ENCODE data around the genes STIP1, PPP1R14B and CCDC88B.

- RAMPAGE, long total RNA: start-site peak on the plus strand at chr11:64186148-64186239, 3,689 and 3,474 reads in 2 replicates
- RRBS: 2% methylated on average over 36 of the region's 51 CpGs
PRO-cap:
- standard: unidirectional peak, plus-strand start at chr11:64186178
- CoPRO, capped RNA only, 2 experiments: peak in 2 of 2 experiments; most common plus-strand start chr11:64186178 (in 2); most common minus-strand start chr11:64186035 (in 1)
- CoPRO, capped and uncapped RNA, 2 experiments: peak in 2 of 2 experiments; most common plus-strand start chr11:64186178 (in 1)
- CoPRO, uncapped RNA only, 2 experiments: peak in 2 of 2 experiments; most common plus-strand start chr11:64186181 (in 2)
CAGE:
- cytosol, long polyA plus RNA: start-site peak on the plus strand at chr11:64186167-64186242, 10,704 and 10,796 reads in 2 replicates
- long polyA plus RNA: start-site peak on the plus strand at chr11:64186167-64186239, 8,154 and 9,711 reads in 2 replicates
- nucleolus, long total RNA: no peak
- nucleus, long polyA plus RNA: start-site peak on the plus strand at chr11:64186167-64186236, 3,046 and 2,699 reads in 2 replicates
These were observed at the start of gene STIP1 for GRCh38 chr11:64185926-64186449. Gene STIP1 (plus strand): TSS chr11:64186171.

GRCh38 chr11:64186450-64187601 lies 855 bp downstream of the STIP1 start:
- RAMPAGE, long total RNA: no peak
- RRBS: 3% methylated on average over 17 of the region's 66 CpGs
PRO-cap:
- standard: no peak
- CoPRO, capped RNA only, 2 experiments: no peak in any of the 2 experiments
- CoPRO, capped and uncapped RNA, 2 experiments: no peak in any of the 2 experiments
- CoPRO, uncapped RNA only, 2 experiments: no peak in any of the 2 experiments
CAGE:
- cytosol, long polyA plus RNA: no peak
- long polyA plus RNA: no peak
- nucleolus, long total RNA: no peak
- nucleus, long polyA plus RNA: no peak

- RAMPAGE, long total RNA: no peak
- RRBS: 6% methylated on average over 3 of the region's 104 CpGs
PRO-cap:
- standard: bidirectional peak, plus-strand start at chr11:64246332, minus-strand start at chr11:64246241; bidirectional peak, plus-strand start at chr11:64247029, minus-strand start at chr11:64246938
- CoPRO, capped RNA only, 2 experiments: peak in 2 of 2 experiments; most common plus-strand start chr11:64246332 (in 2); most common minus-strand start chr11:64246241 (in 2)
- CoPRO, capped and uncapped RNA, 2 experiments: peak in 1 of 2 experiments; most common plus-strand start chr11:64247043 (in 1); most common minus-strand start chr11:64246849 (in 1)
- CoPRO, uncapped RNA only, 2 experiments: peak in 1 of 2 experiments; most common plus-strand start chr11:64246332 (in 1); most common minus-strand start chr11:64246262 (in 1)
CAGE:
- cytosol, long polyA plus RNA: start-site peak on the minus strand at chr11:64246942-64246954, 1,529 and 1,138 reads in 2 replicates
- long polyA plus RNA: start-site peak on the plus strand at chr11:64247069-64247099, 27 and 25 reads in 2 replicates
- nucleolus, long total RNA: no peak
- nucleus, long polyA plus RNA: start-site peak on the minus strand at chr11:64246699-64246726, 59 and 33 reads in 2 replicates; start-site peak on the minus strand at chr11:64246935-64246954, 668 and 535 reads in 2 replicates
These were observed at the start of gene PPP1R14B for GRCh38 chr11:64246144-64247185. Gene PPP1R14B (minus strand): TSS chr11:64246943.

GRCh38 chr11:64282914-64283113 lies 1.7 kb downstream of the BAD start:
- RAMPAGE, long total RNA: no peak
- RRBS: no CpG with 5 or more reads among the region's 4 CpGs
PRO-cap:
- standard: no peak
- CoPRO, capped RNA only, 2 experiments: no peak in any of the 2 experiments
- CoPRO, capped and uncapped RNA, 2 experiments: no peak in any of the 2 experiments
- CoPRO, uncapped RNA only, 2 experiments: no peak in any of the 2 experiments
CAGE:
- cytosol, long polyA plus RNA: no peak
- long polyA plus RNA: no peak
- nucleolus, long total RNA: no peak
- nucleus, long polyA plus RNA: no peak

GRCh38 chr11:64306974-64307594 lies 1.8 kb downstream of the ESRRA start:
- RAMPAGE, long total RNA: no peak
- RRBS: no CpG with 5 or more reads among the region's 15 CpGs
PRO-cap:
- standard: no peak
- CoPRO, capped RNA only, 2 experiments: no peak in any of the 2 experiments
- CoPRO, capped and uncapped RNA, 2 experiments: no peak in any of the 2 experiments
- CoPRO, uncapped RNA only, 2 experiments: peak in 2 of 2 experiments; most common plus-strand start chr11:64307216 (in 1); most common minus-strand start chr11:64307047 (in 1)
CAGE:
- cytosol, long polyA plus RNA: no peak
- long polyA plus RNA: no peak
- nucleolus, long total RNA: no peak
- nucleus, long polyA plus RNA: no peak

GRCh38 chr11:64313557-64314071 lies 3.7 kb downstream of the TRMT112 start:
- RAMPAGE, long total RNA: no peak
- RRBS: 92% methylated on average over 5 of the region's 13 CpGs
PRO-cap:
- standard: no peak
- CoPRO, capped RNA only, 2 experiments: no peak in any of the 2 experiments
- CoPRO, capped and uncapped RNA, 2 experiments: no peak in any of the 2 experiments
- CoPRO, uncapped RNA only, 2 experiments: no peak in any of the 2 experiments
CAGE:
- cytosol, long polyA plus RNA: no peak
- long polyA plus RNA: no peak
- nucleolus, long total RNA: no peak
- nucleus, long polyA plus RNA: no peak

DNA sequence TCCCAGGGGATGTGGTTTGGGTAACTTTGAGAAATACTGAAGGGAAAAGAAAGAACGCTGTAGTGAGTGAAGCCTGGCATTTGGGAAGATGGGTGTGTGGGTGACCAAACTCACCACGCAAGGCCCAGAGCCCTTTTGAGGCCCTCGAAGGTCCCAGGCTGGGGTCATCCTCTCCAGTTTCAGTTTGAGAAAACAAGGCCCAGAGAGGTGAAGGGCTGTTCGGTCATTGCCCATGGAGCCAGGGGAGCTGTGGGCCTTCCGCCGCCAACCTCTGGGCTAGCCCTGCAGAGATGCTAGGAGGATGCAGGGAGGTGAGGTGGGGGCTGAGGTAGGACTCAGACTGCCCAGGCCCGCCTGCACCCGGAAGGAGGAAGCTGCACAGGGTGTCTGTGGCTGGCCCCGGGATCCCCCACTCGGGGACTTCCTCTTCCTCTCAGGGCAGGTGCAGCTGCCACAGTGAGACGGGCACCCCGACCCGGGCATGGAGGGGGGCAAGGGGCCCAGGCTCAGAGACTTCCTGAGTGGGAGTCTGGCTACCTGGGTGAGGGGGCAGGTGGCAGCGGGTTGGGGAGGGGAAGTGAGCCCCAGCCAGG lies at the start of gene CCDC88B:
CCDC88B (plus strand) TSS at position 419 of the 593 bp plus-strand sequence.
- RAMPAGE, long total RNA: no peak
- RRBS: 60% methylated on average over 5 of the region's 14 CpGs
PRO-cap:
- standard: no peak
- CoPRO, capped RNA only, 2 experiments: no peak in any of the 2 experiments
- CoPRO, capped and uncapped RNA, 2 experiments: no peak in any of the 2 experiments
- CoPRO, uncapped RNA only, 2 experiments: no peak in any of the 2 experiments
CAGE:
- cytosol, long polyA plus RNA: no peak
- long polyA plus RNA: no peak
- nucleolus, long total RNA: no peak
- nucleus, long polyA plus RNA: no peak

DNA sequence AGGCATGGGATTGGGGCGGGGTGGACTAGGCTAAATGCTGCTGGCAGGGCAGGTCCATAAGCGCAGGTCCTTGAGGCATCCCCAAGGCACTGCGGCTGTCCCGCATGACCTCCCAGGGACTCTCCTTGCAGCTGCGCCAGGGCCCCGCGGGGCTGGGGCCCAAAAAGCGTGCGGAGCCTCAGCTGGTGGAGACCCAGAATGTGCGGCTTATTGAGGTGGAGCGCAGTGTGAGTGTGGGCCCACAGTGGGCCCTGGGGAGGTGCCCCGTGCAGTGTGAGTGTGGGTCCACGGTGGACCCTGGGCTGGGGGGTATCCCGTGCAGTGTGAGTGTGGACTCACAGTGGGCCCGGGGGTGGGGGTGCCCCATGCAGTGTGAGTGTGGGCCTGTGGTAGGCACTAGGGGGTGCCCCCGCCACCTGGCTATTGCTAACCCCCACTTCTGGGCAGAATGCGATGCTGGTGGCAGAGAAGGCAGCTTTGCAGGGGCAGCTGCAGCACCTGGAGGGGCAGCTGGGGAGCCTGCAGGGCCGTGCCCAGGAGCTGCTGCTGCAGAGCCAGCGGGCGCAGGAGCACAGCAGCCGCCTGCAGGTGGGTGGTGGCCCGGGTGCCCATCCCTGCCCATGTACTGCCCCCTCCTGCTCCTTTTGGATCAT lies 7.8 kb upstream of the RPS6KA4 start:
- RAMPAGE, long total RNA: no peak
- RRBS: no CpG with 5 or more reads among the region's 22 CpGs
PRO-cap:
- standard: no peak
- CoPRO, capped RNA only, 2 experiments: no peak in any of the 2 experiments
- CoPRO, capped and uncapped RNA, 2 experiments: no peak in any of the 2 experiments
- CoPRO, uncapped RNA only, 2 experiments: no peak in any of the 2 experiments
CAGE:
- cytosol, long polyA plus RNA: no peak
- long polyA plus RNA: no peak
- nucleolus, long total RNA: no peak
- nucleus, long polyA plus RNA: no peak

DNA sequence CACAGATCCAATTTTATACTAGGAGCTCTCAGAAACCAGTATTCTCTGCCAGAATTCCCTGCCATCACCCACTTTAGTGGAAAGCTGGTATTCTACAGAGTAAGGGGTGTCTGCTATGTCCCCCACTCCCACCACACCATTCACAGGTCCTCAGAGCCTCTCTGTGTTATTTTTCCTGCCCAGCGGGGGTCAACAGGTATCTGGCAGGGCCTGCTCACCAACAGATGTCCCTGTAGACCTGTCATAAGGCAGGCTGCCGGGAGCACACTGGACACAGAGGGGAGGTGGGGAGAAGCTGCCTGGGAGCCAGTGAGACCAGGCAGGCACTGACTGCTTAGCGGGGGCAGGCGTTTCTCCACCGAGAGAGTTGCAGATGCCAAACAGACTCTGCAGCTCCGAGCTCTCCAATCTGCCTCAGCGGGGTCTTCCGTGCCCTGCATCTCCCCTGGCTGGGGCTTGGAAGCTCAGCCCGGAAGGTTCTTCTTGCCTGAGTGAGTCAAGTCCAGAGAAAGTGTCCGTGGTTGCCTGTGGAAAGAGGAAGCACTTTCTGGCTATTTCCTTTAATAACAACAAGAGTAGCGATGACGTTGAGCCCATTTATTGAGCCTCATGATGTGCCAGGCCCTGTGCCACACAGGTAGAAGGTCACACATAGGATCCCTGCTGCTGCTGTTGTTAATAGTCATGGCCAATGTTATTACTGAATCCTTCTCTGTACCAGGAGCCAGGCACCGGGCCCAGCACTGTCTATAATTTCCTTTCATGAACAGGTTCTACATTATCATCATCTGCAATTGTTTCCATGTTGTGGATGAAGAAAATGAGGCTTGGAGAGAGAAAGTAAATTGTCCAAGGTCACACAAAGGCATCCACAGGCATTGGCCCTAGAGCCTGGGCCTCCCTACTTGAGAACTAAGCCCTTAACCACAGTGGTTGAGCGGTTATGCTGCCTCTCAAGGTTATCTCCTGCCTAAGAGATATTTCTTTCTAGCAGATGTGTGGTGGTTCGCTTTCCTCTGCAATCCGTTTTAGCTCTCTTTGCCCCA lies 26.6 kb downstream of the RPS6KA4 start:
- RAMPAGE, long total RNA: no peak
- RRBS: no CpG with 5 or more reads among the region's 16 CpGs
PRO-cap:
- standard: no peak
- CoPRO, capped RNA only, 2 experiments: no peak in any of the 2 experiments
- CoPRO, capped and uncapped RNA, 2 experiments: no peak in any of the 2 experiments
- CoPRO, uncapped RNA only, 2 experiments: no peak in any of the 2 experiments
CAGE:
- cytosol, long polyA plus RNA: no peak
- long polyA plus RNA: no peak
- nucleolus, long total RNA: no peak
- nucleus, long polyA plus RNA: no peak

GRCh38 chr11:64449406-64450188 lies 90.6 kb downstream of the RPS6KA4 start:
- RAMPAGE, long total RNA: no peak
- RRBS: no CpG with 5 or more reads among the region's 31 CpGs
PRO-cap:
- standard: no peak
- CoPRO, capped RNA only, 2 experiments: no peak in any of the 2 experiments
- CoPRO, capped and uncapped RNA, 2 experiments: no peak in any of the 2 experiments
- CoPRO, uncapped RNA only, 2 experiments: no peak in any of the 2 experiments
CAGE:
- cytosol, long polyA plus RNA: no peak
- long polyA plus RNA: no peak
- nucleolus, long total RNA: no peak
- nucleus, long polyA plus RNA: no peak

DNA sequence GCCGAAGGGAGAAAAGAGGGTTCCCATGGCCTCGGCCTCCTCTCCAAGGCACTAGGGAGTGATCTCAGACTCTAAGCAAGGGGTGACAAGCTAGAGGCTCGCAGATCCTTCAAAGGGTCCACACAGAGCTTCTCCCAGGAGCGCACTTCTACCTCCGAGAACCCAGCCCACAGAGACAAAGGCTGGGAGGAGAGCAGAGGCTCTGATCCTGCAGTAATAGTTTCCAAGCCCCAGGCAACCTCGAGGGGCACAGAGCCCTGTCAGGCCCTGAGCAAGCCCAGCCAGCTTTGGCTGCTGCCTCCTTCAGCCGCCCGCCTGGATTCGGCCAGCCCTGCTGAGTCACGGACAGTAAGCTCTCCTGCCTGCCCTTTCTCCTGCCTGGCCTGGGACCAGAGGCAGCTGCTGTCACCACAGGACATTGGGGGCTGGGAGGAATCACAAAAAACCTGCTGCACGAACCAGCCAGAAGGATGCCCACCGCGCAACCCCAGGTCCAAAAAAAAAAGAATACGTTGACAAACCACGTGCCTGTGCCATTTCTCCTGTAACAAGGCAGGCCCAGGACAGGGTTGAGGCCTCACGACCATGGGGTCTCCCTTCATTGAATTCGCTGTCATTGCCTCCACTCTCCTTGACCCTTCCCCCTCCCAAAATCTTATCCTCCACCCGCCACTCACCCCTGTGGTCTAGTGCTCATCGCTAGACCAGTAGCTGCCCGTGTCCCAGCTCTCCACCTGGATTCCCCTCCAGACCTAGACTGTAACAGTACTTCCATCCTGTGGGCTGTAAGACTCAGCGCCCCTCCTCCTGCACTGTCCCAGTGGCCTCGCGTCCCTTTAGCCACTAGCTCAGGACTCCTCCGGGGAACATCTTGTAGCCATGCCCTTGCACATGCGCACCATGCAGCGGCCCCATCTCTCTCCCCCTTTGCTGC lies 7.6 kb upstream of the SLC22A12 start:
- RAMPAGE, long total RNA: no peak
- RRBS: no CpG with 5 or more reads among the region's 26 CpGs
PRO-cap:
- standard: no peak
- CoPRO, capped RNA only, 2 experiments: no peak in any of the 2 experiments
- CoPRO, capped and uncapped RNA, 2 experiments: no peak in any of the 2 experiments
- CoPRO, uncapped RNA only, 2 experiments: no peak in any of the 2 experiments
CAGE:
- cytosol, long polyA plus RNA: no peak
- long polyA plus RNA: no peak
- nucleolus, long total RNA: no peak
- nucleus, long polyA plus RNA: no peak

- RAMPAGE, long total RNA: no peak
- RRBS: 11% methylated on average over 17 of the region's 47 CpGs
PRO-cap:
- standard: no peak
- CoPRO, capped RNA only, 2 experiments: no peak in any of the 2 experiments
- CoPRO, capped and uncapped RNA, 2 experiments: no peak in any of the 2 experiments
- CoPRO, uncapped RNA only, 2 experiments: no peak in any of the 2 experiments
CAGE:
- cytosol, long polyA plus RNA: no peak
- long polyA plus RNA: no peak
- nucleolus, long total RNA: no peak
- nucleus, long polyA plus RNA: no peak
These were observed 51.5 kb downstream of the SLC22A12 start for GRCh38 chr11:64642469-64642898.

DNA sequence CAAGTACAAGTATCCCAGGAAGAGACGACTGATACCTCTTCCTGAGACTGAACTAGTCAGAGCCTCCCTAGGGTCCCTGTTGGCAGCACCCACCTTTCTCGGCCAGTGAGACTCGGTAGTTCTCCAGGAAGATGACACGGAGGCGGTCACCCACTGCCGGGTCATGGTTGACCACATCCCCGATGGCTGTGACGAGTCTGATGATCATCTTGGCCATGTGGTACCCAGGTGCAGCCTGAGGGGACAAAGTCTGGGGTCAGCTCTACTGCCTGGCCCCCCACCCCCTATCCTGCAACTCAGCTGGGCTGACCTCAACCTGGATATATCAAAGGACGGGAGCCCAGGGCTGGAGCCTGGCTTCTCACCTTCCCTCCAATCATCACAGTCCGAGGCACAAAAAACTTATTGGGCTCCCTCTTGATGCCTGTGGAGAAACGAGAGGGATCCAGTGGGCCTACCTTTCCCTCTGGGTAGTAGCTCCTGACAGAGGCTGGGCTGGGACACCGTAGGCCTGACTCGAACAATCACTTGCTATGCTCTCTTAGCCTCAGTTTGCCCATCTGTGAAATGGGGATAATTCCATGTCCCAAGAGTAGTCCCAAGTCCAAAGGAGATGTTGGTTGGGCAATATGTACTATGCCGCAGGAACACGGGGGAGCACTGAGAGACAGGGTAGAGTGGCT lies 7.4 kb upstream of the RASGRP2 start:
- RAMPAGE, long total RNA: no peak
- RRBS: no CpG with 5 or more reads among the region's 15 CpGs
PRO-cap:
- standard: no peak
- CoPRO, capped RNA only, 2 experiments: no peak in any of the 2 experiments
- CoPRO, capped and uncapped RNA, 2 experiments: no peak in any of the 2 experiments
- CoPRO, uncapped RNA only, 2 experiments: no peak in any of the 2 experiments
CAGE:
- cytosol, long polyA plus RNA: no peak
- long polyA plus RNA: no peak
- nucleolus, long total RNA: no peak
- nucleus, long polyA plus RNA: no peak

DNA sequence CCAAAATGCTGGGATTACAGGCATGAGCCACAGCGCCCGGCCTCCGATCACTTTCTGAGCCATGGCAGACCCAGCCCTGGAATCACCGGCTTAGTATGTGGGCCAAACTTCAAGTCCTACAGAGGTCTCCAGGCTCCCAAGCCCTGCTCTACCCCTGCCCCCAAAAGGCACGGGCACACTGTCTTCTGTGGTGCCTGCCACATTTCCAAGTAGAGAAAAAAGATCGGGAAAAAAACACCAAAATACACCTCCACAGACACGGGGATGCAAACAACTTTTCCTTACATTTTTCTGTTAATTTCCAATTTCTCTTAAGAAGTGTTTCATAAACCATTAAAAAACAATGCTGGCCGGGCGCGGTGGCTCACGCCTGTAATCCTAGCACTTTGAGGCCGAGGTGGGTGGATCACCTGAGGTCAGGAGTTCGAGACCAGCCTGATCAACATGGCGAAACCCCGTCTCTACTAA lies 1.8 kb upstream of the PYGM start:
- RAMPAGE, long total RNA: no peak
- RRBS: 81% methylated on average over 1 of the region's 15 CpGs
PRO-cap:
- standard: no peak
- CoPRO, capped RNA only, 2 experiments: no peak in any of the 2 experiments
- CoPRO, capped and uncapped RNA, 2 experiments: peak in 1 of 2 experiments; most common minus-strand start position 272 of the sequence (in 1)
- CoPRO, uncapped RNA only, 2 experiments: peak in 2 of 2 experiments; most common plus-strand start position 240 of the sequence (in 1); most common minus-strand start position 92 of the sequence (in 1)
CAGE:
- cytosol, long polyA plus RNA: no peak
- long polyA plus RNA: no peak
- nucleolus, long total RNA: no peak
- nucleus, long polyA plus RNA: no peak

- RAMPAGE, long total RNA: no peak
- RRBS: no CpG with 5 or more reads among the region's 22 CpGs
PRO-cap:
- standard: no peak
- CoPRO, capped RNA only, 2 experiments: no peak in any of the 2 experiments
- CoPRO, capped and uncapped RNA, 2 experiments: peak in 1 of 2 experiments; most common minus-strand start chr11:64768457 (in 1)
- CoPRO, uncapped RNA only, 2 experiments: peak in 2 of 2 experiments; most common minus-strand start chr11:64767988 (in 1)
CAGE:
- cytosol, long polyA plus RNA: no peak
- long polyA plus RNA: no peak
- nucleolus, long total RNA: no peak
- nucleus, long polyA plus RNA: no peak
These were observed 8.3 kb upstream of the PYGM start for GRCh38 chr11:64767721-64768788.

GRCh38 chr11:64846843-64847800 lies 2.7 kb upstream of the CDC42BPG start:
- RAMPAGE, long total RNA: no peak
- RRBS: no CpG with 5 or more reads among the region's 19 CpGs
PRO-cap:
- standard: unidirectional peak, plus-strand start at chr11:64847345
- CoPRO, capped RNA only, 2 experiments: no peak in any of the 2 experiments
- CoPRO, capped and uncapped RNA, 2 experiments: no peak in any of the 2 experiments
- CoPRO, uncapped RNA only, 2 experiments: no peak in any of the 2 experiments
CAGE:
- cytosol, long polyA plus RNA: no peak
- long polyA plus RNA: no peak
- nucleolus, long total RNA: no peak
- nucleus, long polyA plus RNA: no peak

DNA sequence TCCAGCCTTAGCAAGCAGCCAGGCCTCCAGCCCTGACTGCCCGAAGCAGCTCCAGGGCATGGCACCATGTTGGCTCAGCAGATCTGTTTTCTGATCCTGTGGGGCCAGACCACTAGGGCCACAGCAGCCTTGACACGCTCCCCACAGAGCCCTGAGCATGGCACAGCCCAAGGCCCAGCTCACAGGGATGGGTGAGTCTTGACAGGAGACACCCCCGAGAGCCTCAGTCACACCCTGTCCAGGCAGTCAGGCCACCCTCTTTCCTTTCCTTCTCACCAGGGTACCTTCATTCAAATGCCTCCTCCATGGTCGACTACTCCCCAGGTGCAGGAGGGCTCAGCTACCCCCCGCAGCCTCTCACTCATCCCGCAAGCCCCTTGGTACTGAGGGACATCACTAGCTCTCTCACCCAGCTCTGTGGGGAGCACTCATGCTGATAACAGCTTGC lies 3.8 kb upstream of the CDC42BPG start:
- RAMPAGE, long total RNA: no peak
- RRBS: no CpG with 5 or more reads among the region's 6 CpGs
PRO-cap:
- standard: no peak
- CoPRO, capped RNA only, 2 experiments: no peak in any of the 2 experiments
- CoPRO, capped and uncapped RNA, 2 experiments: no peak in any of the 2 experiments
- CoPRO, uncapped RNA only, 2 experiments: no peak in any of the 2 experiments
CAGE:
- cytosol, long polyA plus RNA: no peak
- long polyA plus RNA: no peak
- nucleolus, long total RNA: no peak
- nucleus, long polyA plus RNA: no peak

Data from K562 (cell line).